K562 (cell line): ENCODE measurements around a stretch of chr1.

DNA sequence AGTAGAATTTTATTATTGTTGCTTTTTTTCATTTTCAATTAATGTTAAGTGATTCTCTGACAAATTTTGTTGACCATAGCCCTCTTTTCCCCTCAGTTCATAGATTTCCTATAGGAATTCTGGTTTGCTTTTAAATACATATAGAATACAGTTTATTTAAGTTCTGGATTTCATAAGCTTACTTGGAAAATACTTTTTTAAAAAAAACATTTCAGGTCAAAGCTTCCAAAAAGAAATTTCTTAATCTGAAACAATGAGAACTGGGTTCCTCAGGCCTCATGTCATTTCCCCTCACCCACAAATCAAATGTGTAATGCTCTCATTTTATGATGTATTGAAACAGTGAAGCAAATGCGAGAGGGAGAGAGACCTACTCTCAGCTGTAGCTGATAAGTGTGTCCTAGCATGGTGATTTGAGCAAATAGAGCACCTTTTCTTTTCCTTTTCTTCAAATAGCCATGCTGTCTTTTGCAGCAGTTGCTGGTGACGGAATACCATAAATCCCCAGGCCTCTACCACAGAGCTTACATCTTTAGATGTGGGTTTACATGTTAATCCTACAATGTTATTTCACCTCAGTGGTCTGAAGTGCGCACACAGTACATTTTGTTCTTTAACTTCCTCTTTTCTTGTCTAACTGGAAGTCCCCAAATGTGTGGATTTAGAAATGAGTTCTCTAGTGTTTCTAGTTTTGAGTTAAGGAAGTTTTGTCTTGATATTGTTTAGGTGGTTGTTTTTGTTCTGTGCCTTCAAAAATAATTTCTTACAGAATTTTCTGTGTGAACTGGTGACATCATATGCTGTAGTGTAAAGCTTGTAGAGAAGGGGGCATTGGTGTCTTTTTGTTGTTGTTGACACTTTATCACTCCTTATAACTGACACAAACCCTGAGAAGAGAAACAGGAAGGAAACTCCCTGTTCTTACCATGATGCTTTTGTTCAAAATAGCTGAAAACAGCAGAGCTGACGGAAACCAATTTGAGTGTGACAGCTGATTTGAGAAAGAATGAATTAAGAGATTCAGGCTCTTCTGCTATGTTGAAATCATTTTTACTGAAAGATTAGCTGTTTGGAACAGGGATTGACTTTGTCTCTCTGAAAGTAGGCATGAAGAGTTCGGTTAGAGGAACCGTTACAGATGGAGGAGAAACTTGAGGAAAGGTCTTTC lies 12.1 kb downstream of the SMAP2 start:
- RAMPAGE, long total RNA: no peak
- RRBS: no CpG with 5 or more reads among the region's 6 CpGs
PRO-cap:
- standard: no peak
- CoPRO, capped RNA only, 2 experiments: peak in 1 of 2 experiments; most common plus-strand start position 562 of the sequence (in 1); most common minus-strand start position 397 of the sequence (in 1)
- CoPRO, capped and uncapped RNA, 2 experiments: no peak in any of the 2 experiments
- CoPRO, uncapped RNA only, 2 experiments: peak in 2 of 2 experiments; most common plus-strand start position 159 of the sequence (in 1); most common minus-strand start position 809 of the sequence (in 1)
CAGE:
- cytosol, long polyA plus RNA: no peak
- long polyA plus RNA: no peak
- nucleolus, long total RNA: no peak
- nucleus, long polyA plus RNA: no peak

GRCh38 chr1:40692169-40693047 lies 904 bp downstream of the NFYC start:
- RAMPAGE, long total RNA: no peak
- RRBS: no CpG with 5 or more reads among the region's 23 CpGs
PRO-cap:
- standard: bidirectional peak, plus-strand start at chr1:40692203, minus-strand start at chr1:40692066
- CoPRO, capped RNA only, 2 experiments: peak in 1 of 2 experiments; most common plus-strand start chr1:40692251 (in 1)
- CoPRO, capped and uncapped RNA, 2 experiments: peak in 2 of 2 experiments; most common plus-strand start chr1:40692257 (in 1)
- CoPRO, uncapped RNA only, 2 experiments: peak in 1 of 2 experiments; most common plus-strand start chr1:40692284 (in 1)
CAGE:
- cytosol, long polyA plus RNA: no peak
- long polyA plus RNA: no peak
- nucleolus, long total RNA: no peak
- nucleus, long polyA plus RNA: no peak

DNA sequence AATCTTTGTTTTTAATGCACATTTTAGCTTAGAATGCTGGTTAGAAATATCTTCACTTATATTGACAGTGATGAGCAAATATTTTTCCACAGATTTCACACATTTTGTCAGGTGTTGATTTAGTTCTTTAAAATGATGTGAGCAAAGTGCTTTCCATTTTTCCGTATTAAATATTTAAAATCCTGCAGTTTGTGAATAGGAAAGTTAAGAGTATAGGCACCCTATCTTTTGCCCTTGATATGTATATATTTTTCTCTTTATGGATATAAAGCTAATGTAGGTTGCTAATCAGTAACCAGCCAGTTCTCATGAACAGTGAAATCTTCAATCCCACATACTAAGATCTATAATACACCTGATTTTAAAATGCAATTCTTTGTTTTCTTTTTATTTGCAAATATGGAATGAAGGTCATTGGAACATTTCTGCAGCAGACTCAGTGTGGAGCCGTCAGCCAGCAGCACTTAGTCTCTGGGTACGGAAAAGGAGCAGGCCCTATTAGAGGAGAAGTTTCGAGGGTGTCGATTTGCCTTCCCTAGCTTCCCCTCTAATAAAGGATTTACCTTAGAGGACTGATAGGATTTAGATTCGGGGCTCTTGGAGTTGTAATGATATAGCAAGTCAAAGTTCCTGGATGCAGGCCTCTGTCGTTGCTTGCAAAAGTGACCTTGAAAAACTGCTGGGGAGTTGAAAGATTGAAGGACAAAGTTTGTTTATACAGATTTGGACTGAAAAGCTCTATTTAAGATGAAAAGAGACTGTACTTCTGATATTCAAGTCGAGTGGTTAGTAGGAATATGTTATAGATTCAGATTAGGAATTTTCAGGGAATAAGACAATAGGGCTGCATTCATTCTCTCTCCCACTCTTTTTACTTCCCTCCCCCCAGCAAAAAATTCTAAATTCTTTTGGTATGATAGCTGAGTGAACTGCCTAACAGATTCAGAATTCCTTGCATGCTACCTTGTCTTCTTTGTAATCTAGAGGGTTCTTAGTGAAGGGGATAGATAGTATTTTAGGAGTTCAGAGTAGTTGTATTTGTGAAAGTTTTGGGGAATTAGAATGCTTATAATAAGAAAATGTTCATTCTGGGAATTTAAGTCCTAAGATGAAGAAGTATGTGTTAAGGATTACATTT lies 19.0 kb downstream of the NFYC start:
- RAMPAGE, long total RNA: no peak
- RRBS: no CpG with 5 or more reads among the region's 8 CpGs
PRO-cap:
- standard: unidirectional peak, plus-strand start at position 433 of the sequence
- CoPRO, capped RNA only, 2 experiments: no peak in any of the 2 experiments
- CoPRO, capped and uncapped RNA, 2 experiments: no peak in any of the 2 experiments
- CoPRO, uncapped RNA only, 2 experiments: no peak in any of the 2 experiments
CAGE:
- cytosol, long polyA plus RNA: no peak
- long polyA plus RNA: no peak
- nucleolus, long total RNA: no peak
- nucleus, long polyA plus RNA: no peak

- RAMPAGE, long total RNA: no peak
- RRBS: no CpG with 5 or more reads among the region's 4 CpGs
PRO-cap:
- standard: bidirectional peak, plus-strand start at chr1:40868538, minus-strand start at chr1:40868431
- CoPRO, capped RNA only, 2 experiments: no peak in any of the 2 experiments
- CoPRO, capped and uncapped RNA, 2 experiments: no peak in any of the 2 experiments
- CoPRO, uncapped RNA only, 2 experiments: no peak in any of the 2 experiments
CAGE:
- cytosol, long polyA plus RNA: no peak
- long polyA plus RNA: no peak
- nucleolus, long total RNA: no peak
- nucleus, long polyA plus RNA: no peak
Measured at GRCh38 chr1:40868101-40868828, 6.1 kb upstream of the CITED4 start.

GRCh38 chr1:40988947-40989462 lies 9.5 kb downstream of the CTPS1 start:
- RAMPAGE, long total RNA: no peak
- RRBS: 100% methylated on average over 1 of the region's 7 CpGs
PRO-cap:
- standard: no peak
- CoPRO, capped RNA only, 2 experiments: no peak in any of the 2 experiments
- CoPRO, capped and uncapped RNA, 2 experiments: no peak in any of the 2 experiments
- CoPRO, uncapped RNA only, 2 experiments: no peak in any of the 2 experiments
CAGE:
- cytosol, long polyA plus RNA: no peak
- long polyA plus RNA: no peak
- nucleolus, long total RNA: no peak
- nucleus, long polyA plus RNA: no peak

GRCh38 chr1:41432381-41432839 lies 52.1 kb downstream of the EDN2 start:
- RAMPAGE, long total RNA: no peak
- RRBS: no CpG with 5 or more reads among the region's 15 CpGs
PRO-cap:
- standard: no peak
- CoPRO, capped RNA only, 2 experiments: no peak in any of the 2 experiments
- CoPRO, capped and uncapped RNA, 2 experiments: no peak in any of the 2 experiments
- CoPRO, uncapped RNA only, 2 experiments: no peak in any of the 2 experiments
CAGE:
- cytosol, long polyA plus RNA: no peak
- long polyA plus RNA: no peak
- nucleolus, long total RNA: no peak
- nucleus, long polyA plus RNA: no peak

GRCh38 chr1:41449698-41450150 lies 34.8 kb downstream of the EDN2 start:
- RAMPAGE, long total RNA: no peak
- RRBS: no CpG with 5 or more reads among the region's 1 CpG
PRO-cap:
- standard: no peak
- CoPRO, capped RNA only, 2 experiments: no peak in any of the 2 experiments
- CoPRO, capped and uncapped RNA, 2 experiments: no peak in any of the 2 experiments
- CoPRO, uncapped RNA only, 2 experiments: no peak in any of the 2 experiments
CAGE:
- cytosol, long polyA plus RNA: no peak
- long polyA plus RNA: no peak
- nucleolus, long total RNA: no peak
- nucleus, long polyA plus RNA: no peak

DNA sequence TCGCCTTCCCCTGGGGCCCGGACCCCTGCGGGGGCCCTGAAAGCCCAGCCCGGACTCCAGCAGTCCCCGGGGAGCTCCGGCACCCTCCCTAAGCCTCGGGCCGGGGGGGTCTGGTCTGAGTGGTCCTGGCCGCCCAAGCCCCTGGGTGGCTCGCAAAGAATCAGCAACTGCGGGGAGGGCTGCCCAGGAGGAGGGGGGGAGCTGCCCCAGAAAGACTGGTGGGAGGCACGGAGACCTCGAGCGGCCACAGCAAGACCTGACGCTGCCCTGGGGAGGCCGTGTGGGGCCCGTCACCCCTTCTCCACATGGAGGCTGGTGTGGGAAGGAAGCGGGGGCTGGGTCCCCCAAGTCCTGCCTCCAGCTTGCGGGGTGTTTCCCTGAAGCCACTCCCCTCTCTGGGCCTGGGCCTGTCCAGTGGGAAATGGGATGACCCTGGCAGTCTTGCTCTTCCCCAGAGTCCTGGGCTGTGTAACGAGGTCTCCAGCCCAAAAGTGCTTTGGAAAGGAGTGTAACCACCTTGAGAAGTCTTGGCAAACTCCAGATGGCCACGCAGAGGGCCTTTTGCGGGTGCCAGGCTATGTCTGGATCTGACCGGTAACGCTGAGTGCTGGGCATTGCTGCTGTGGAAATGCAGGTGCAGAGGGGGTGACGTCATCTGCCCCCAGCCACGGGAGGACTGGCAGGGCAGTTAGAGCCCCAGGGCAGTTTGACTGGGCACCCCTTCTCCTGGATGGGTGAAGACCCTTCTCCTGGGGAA lies 12.2 kb upstream of the EDN2 start:
- RAMPAGE, long total RNA: no peak
- RRBS: no CpG with 5 or more reads among the region's 26 CpGs
PRO-cap:
- standard: no peak
- CoPRO, capped RNA only, 2 experiments: no peak in any of the 2 experiments
- CoPRO, capped and uncapped RNA, 2 experiments: no peak in any of the 2 experiments
- CoPRO, uncapped RNA only, 2 experiments: no peak in any of the 2 experiments
CAGE:
- cytosol, long polyA plus RNA: no peak
- long polyA plus RNA: no peak
- nucleolus, long total RNA: no peak
- nucleus, long polyA plus RNA: no peak

- RAMPAGE, long total RNA: no peak
- RRBS: 4% methylated on average over 7 of the region's 35 CpGs
PRO-cap:
- standard: no peak
- CoPRO, capped RNA only, 2 experiments: no peak in any of the 2 experiments
- CoPRO, capped and uncapped RNA, 2 experiments: no peak in any of the 2 experiments
- CoPRO, uncapped RNA only, 2 experiments: no peak in any of the 2 experiments
CAGE:
- cytosol, long polyA plus RNA: no peak
- long polyA plus RNA: no peak
- nucleolus, long total RNA: no peak
- nucleus, long polyA plus RNA: no peak
Measured at GRCh38 chr1:41516035-41516584, 31.6 kb upstream of the EDN2 start.

DNA sequence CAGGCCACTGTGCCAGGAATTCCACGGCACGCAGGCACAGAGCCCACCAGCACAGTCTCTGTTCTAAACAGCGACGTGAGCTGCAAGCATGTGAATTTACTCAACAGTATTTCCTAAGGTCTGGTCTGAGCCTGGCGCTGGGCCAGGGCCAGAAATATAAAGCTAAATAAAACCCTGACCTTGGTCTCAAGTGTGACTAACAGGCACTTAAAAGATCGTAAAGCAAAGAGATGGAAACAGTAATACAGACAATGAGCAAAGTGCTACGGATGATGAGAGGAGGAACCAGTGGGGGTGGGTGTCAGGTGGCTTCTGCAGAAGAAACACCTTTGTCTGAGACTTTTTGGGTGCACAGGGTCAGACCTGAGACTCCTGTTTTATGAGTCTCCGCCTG lies 53.3 kb upstream of the EDN2 start:
- RAMPAGE, long total RNA: no peak
- RRBS: no CpG with 5 or more reads among the region's 8 CpGs
PRO-cap:
- standard: no peak
- CoPRO, capped RNA only, 2 experiments: no peak in any of the 2 experiments
- CoPRO, capped and uncapped RNA, 2 experiments: no peak in any of the 2 experiments
- CoPRO, uncapped RNA only, 2 experiments: no peak in any of the 2 experiments
CAGE:
- cytosol, long polyA plus RNA: no peak
- long polyA plus RNA: no peak
- nucleolus, long total RNA: no peak
- nucleus, long polyA plus RNA: no peak

- RAMPAGE, long total RNA: no peak
- RRBS: 34% methylated on average over 22 of the region's 52 CpGs
PRO-cap:
- standard: no peak
- CoPRO, capped RNA only, 2 experiments: no peak in any of the 2 experiments
- CoPRO, capped and uncapped RNA, 2 experiments: no peak in any of the 2 experiments
- CoPRO, uncapped RNA only, 2 experiments: no peak in any of the 2 experiments
CAGE:
- cytosol, long polyA plus RNA: no peak
- long polyA plus RNA: no peak
- nucleolus, long total RNA: no peak
- nucleus, long polyA plus RNA: no peak
Measured at GRCh38 chr1:41662558-41663238, 178.2 kb upstream of the EDN2 start.

DNA sequence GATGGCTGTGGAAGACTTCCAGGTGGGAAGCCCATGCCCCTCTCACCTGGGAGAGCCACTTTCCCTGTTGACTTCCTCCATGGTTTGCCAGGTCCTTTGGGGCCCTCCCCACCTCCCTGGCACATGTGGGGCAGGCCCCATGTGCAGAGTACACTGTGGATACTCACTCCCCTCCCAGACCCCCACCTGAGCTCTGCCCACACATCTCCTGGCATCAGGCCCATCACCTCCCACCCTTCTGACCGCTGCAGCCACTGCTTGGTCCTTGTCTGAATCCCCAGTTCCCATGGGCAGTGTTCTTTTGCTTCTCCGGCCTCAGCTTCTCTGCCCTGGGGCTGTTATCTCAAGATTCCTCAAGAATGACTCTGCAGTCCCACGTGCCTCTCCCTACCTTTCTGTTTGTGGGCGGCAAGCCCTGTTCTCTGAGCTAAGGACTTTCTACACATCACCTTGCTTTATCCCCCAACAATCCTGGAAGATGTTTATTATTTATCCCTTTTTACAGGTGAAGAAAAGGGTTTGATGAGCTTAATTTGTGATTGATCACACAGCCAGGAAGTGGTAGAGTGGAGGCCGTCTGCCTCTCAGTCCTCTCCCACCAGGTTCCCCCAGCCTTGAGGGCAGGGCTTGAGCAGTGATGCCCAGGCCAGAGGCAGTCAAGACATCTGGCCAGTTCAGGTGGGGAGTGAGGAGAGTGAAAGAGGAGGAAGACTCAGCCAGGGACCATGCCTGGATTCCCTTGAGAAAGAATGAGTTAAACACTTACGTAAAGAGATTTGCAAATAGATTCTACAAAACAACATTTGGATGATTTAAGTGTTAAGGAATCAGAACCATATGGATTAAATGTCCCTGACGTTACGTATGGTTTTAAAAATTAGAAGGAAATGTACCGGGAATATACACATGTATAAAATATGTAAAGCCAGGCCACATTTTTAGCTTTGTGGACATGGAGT lies 187.9 kb upstream of the EDN2 start:
- RAMPAGE, long total RNA: no peak
- RRBS: no CpG with 5 or more reads among the region's 9 CpGs
PRO-cap:
- standard: no peak
- CoPRO, capped RNA only, 2 experiments: no peak in any of the 2 experiments
- CoPRO, capped and uncapped RNA, 2 experiments: no peak in any of the 2 experiments
- CoPRO, uncapped RNA only, 2 experiments: no peak in any of the 2 experiments
CAGE:
- cytosol, long polyA plus RNA: no peak
- long polyA plus RNA: no peak
- nucleolus, long total RNA: no peak
- nucleus, long polyA plus RNA: no peak

DNA sequence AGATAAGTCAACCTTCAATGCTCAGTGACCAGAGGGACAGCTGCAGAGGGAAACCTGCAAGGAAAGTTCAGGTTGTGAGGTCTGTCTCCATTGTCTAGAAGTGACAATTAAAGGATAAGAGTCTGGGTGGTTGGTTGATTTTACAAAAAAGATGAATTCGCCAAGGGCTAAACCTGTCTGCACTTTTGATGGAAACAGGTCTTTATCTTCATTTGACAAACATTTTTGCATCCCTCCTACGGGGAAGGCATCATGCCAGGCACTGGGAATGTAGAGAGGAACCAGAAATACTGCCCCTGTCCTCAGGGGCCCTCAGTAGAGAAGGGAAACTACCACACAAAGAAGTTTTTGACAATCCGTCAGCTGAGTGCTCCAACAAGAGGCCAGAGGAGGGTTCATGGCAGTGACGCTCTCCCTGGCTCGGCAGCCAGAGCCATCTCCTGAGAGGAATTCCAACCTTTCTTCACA lies 154.2 kb downstream of the HIVEP3 start:
- RAMPAGE, long total RNA: no peak
- RRBS: no CpG with 5 or more reads among the region's 5 CpGs
PRO-cap:
- standard: no peak
- CoPRO, capped RNA only, 2 experiments: no peak in any of the 2 experiments
- CoPRO, capped and uncapped RNA, 2 experiments: no peak in any of the 2 experiments
- CoPRO, uncapped RNA only, 2 experiments: no peak in any of the 2 experiments
CAGE:
- cytosol, long polyA plus RNA: no peak
- long polyA plus RNA: no peak
- nucleolus, long total RNA: no peak
- nucleus, long polyA plus RNA: no peak

GRCh38 chr1:41773006-41773500 lies 145.7 kb downstream of the HIVEP3 start:
- RAMPAGE, long total RNA: no peak
- RRBS: no CpG with 5 or more reads among the region's 4 CpGs
PRO-cap:
- standard: no peak
- CoPRO, capped RNA only, 2 experiments: no peak in any of the 2 experiments
- CoPRO, capped and uncapped RNA, 2 experiments: no peak in any of the 2 experiments
- CoPRO, uncapped RNA only, 2 experiments: no peak in any of the 2 experiments
CAGE:
- cytosol, long polyA plus RNA: no peak
- long polyA plus RNA: no peak
- nucleolus, long total RNA: no peak
- nucleus, long polyA plus RNA: no peak

GRCh38 chr1:41806248-41806744 lies 112.4 kb downstream of the HIVEP3 start:
- RAMPAGE, long total RNA: no peak
- RRBS: no CpG with 5 or more reads among the region's 10 CpGs
PRO-cap:
- standard: no peak
- CoPRO, capped RNA only, 2 experiments: no peak in any of the 2 experiments
- CoPRO, capped and uncapped RNA, 2 experiments: no peak in any of the 2 experiments
- CoPRO, uncapped RNA only, 2 experiments: no peak in any of the 2 experiments
CAGE:
- cytosol, long polyA plus RNA: no peak
- long polyA plus RNA: no peak
- nucleolus, long total RNA: no peak
- nucleus, long polyA plus RNA: no peak

DNA sequence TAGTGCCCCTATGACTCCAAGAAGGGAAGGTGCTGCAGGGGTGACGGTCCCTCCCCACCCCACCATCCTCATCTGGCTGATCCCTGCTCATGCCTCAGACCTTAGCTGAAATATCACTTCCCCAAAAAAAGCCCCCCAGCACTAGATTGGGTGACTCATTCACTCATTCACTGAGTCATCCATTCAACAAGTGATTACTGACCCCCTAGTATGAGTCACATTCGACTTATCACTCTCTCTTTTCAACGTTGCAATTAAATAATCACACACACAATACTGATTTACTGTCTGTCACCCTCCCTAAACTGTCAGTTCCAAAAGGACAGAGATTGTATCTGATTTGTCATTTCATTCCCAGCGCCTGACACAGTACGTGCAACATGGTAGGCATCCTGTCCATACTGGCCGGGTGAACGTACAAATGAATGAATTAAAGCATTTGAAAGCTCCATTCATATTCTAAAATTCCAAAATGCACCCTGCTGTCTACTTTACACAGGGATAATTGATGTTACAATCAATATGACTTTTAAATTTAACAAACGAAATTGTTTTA lies 48.5 kb downstream of the HIVEP3 start:
- RAMPAGE, long total RNA: no peak
- RRBS: no CpG with 5 or more reads among the region's 8 CpGs
PRO-cap:
- standard: no peak
- CoPRO, capped RNA only, 2 experiments: no peak in any of the 2 experiments
- CoPRO, capped and uncapped RNA, 2 experiments: no peak in any of the 2 experiments
- CoPRO, uncapped RNA only, 2 experiments: no peak in any of the 2 experiments
CAGE:
- cytosol, long polyA plus RNA: no peak
- long polyA plus RNA: no peak
- nucleolus, long total RNA: no peak
- nucleus, long polyA plus RNA: no peak

DNA sequence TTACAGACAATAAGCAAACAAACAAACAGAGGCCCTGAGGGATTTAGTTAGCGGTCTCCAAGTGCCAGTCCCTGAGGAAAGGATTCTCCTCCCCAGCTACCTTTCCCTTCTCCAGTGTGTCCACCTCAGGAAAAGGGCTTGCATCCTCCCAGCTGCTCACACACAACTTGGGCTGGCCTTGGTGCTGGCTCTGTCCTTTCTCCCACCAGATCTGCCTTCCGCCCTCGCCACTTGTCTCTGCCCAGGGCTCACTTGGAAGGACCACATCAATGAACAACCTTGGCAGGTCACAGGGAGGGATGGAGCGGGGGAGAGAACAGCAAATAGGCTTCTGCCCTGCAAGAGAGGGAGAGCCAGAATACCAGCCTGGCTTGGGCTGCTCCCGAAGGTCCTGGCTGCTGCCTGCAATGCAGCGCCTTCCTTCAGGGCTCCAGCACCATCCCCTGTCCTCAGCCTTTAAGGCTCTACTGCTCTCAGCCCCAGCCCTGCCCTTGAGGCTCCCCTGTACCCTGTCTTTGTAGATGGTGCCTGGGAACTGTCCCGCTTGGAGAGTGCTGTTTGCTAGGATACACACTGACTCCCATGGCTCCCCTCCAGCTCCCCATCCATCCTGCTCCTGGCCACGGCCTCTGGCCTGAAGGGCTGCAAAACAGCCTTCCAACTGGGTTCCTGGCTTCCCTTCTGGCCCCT lies 43.8 kb downstream of the HIVEP3 start:
- RAMPAGE, long total RNA: no peak
- RRBS: no CpG with 5 or more reads among the region's 8 CpGs
PRO-cap:
- standard: no peak
- CoPRO, capped RNA only, 2 experiments: no peak in any of the 2 experiments
- CoPRO, capped and uncapped RNA, 2 experiments: no peak in any of the 2 experiments
- CoPRO, uncapped RNA only, 2 experiments: no peak in any of the 2 experiments
CAGE:
- cytosol, long polyA plus RNA: no peak
- long polyA plus RNA: no peak
- nucleolus, long total RNA: no peak
- nucleus, long polyA plus RNA: no peak

GRCh38 chr1:41881397-41881852 lies 37.3 kb downstream of the HIVEP3 start:
- RAMPAGE, long total RNA: no peak
- RRBS: no CpG with 5 or more reads among the region's 2 CpGs
PRO-cap:
- standard: no peak
- CoPRO, capped RNA only, 2 experiments: no peak in any of the 2 experiments
- CoPRO, capped and uncapped RNA, 2 experiments: no peak in any of the 2 experiments
- CoPRO, uncapped RNA only, 2 experiments: no peak in any of the 2 experiments
CAGE:
- cytosol, long polyA plus RNA: no peak
- long polyA plus RNA: no peak
- nucleolus, long total RNA: no peak
- nucleus, long polyA plus RNA: no peak